ENCODE measurements around the genes SLC40A1 and MFSD6.

GRCh38 chr2:187548887-187549596, 5.2 kb downstream of the TFPI start:
- RRBS, result no CpG with 5 or more reads among the region's 2 CpGs

DNA sequence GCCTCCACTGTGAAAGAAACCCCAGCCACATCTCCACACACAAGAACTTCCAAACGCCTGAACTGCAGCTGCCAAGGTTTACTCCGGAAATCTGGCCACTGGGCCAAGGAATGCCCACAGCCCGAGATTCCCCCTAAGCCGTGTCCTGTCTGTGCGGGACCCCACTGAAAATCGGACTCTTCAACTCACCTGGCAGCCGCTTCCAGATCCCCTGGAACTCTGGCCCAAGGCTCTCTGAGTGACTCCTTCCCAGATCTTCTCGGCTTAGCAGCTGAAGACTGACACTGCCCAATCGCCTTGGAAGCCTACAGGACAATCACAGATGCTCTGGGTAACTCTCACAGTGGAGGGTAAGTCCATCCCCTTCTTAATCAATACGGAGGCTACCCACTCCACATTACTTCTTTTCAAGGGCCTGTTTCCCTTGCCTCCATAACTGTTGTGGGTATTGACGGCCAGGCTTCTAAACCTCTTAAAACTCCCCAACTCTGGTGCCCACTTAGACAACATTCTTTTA, 256.2 kb upstream of the GULP1 start:
- RRBS, result no CpG with 5 or more reads among the region's 11 CpGs

- RRBS, result 78% methylated on average over 6 of the region's 59 CpGs
These were observed 945 bp downstream of the GULP1 start for GRCh38 chr2:188292305-188293332.

- RRBS, result no CpG with 5 or more reads among the region's 1 CpG
These were observed 82.9 kb upstream of the COL3A1 start for GRCh38 chr2:188891422-188891621.

DNA sequence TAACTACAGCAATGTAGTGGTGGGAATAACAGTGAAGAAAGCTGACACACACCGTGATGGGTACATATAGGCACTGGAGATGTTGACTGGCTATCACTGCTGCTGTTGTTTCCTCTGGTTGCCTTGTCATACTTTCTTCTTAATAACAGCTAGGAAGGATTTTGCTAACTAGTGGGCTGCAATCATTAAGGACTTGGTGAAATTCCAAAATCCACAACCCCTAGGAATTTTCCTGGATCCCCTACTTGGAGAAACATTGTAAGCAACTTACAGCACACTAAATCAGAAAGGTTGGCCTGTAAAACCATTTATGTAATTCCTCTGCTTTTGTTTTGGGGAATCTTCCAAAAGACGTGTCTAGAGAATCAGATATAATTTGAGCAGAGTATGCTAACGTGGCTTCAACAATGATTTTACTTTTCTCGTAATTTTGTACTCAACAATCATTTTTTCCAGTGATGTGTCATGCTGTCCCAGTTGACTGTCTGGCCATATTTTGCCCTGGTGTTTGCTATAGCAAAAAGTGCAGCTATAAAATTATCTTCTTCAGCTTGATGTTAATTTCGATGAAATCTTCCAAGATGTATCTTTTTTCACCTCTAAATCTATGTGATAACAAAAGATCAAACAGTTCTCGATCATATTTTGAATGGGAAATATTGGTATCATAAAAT, 8.0 kb upstream of the COL3A1 start:
- RRBS, result no CpG with 5 or more reads among the region's 6 CpGs

DNA sequence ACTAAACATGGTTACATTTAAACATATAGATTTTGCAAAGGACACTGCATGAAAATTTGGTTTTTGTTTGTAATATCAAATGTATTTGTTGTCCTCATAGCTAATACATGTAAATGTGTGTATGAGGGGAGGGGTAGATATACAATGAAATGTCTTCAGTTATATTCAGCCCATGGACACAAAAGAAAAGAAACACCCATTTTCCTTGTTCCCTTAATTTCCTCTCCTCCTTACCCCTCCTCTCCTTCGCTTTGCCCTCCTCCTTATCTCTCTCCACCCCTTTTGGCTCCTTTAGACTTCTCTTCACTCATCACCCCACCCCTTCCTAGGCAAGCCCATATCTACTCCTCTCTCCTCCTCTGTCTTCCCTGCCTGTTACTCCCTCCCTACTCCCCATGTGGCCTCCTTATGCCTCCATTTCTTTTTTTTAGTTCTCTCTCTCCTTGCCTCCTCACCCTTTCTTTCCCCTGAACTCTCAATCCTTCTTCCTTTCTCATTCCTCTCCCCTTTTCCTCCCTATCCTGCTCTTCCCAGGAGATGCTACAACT, 1.5 kb downstream of the COL3A1 start:
- RRBS, result no CpG with 5 or more reads among the region's 1 CpG

GRCh38 chr2:188986881-188987249, 12.7 kb downstream of the COL3A1 start:
- RRBS, result no CpG with 5 or more reads among the region's 4 CpGs

GRCh38 chr2:189541904-189543083, 38.3 kb downstream of the SLC40A1 start:
- RRBS, result no CpG with 5 or more reads among the region's 8 CpGs

- RRBS, result under 1% methylated on average over 47 of the region's 78 CpGs
These were observed at the start of gene SLC40A1 for GRCh38 chr2:189580533-189581261. SLC40A1 (minus strand) TSS chr2:189580786.

GRCh38 chr2:189643703-189644010, 17.6 kb upstream of the ASDURF start:
- RRBS, result no CpG with 5 or more reads among the region's 3 CpGs

DNA sequence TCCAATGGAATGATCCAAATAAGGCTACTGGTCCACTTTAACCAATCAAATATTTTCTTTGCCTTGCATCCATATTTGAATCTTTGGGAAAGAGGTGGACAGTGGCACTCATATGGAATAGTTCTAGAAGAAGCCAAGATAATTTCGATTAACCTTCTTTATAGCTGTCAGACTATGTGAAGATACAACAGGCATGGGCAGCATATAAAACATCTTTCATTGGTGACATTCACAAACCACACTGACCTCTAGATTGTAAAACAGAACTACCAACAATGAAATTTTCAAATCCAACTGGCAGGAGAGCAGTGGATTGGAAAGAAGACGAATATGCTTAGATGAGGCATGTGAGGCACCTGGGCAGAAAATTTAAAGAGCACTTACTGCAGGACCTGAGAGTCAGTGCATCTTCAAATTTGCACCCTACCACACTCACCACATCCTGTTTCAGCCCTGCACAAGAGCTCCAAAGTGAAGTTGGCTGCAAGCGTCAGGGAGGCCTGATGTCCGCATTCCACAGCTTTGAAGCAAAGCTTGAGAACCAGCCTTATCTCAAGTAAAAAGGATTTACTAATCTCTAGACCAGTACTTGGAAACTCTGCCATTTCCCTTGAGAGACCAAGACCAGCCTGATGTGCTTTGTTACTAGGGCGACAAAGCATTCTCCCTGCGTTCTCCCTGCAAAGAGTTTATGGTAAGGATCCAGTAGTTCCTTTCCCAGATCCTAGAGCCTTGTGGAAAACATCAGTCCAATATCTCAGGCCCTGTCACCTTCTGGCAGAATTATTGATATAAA, 3.5 kb upstream of the ASDURF start:
- RRBS, result no CpG with 5 or more reads among the region's 6 CpGs

DNA sequence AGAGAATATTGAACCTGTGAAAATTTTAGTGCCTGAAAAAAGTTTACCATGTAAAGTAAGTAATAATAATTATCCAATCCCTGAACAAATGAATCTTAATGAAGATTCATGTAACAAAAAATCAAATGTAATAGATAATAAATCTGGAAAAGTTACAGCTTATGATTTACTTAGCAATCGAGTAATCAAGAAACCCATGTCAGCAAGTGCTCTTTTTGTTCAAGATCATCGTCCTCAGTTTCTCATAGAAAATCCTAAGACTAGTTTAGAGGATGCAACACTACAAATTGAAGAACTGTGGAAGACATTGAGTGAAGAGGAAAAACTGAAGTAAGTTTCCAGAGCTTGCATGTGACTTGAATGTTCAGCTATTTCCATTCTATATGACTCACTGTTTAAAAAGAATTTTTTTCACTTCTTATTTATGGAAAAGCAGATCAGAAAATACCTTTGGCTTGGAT, 70.6 kb downstream of the PMS1 start:
- RRBS, result no CpG with 5 or more reads among the region's 2 CpGs

- RRBS, result no CpG with 5 or more reads among the region's 3 CpGs
These were observed 21.2 kb upstream of the C2orf88 start for GRCh38 chr2:190159407-190159915.

- RRBS, result no CpG with 5 or more reads among the region's 4 CpGs
These were observed 30.6 kb downstream of the C2orf88 start for GRCh38 chr2:190211145-190211849.

- RRBS, result no CpG with 5 or more reads among the region's 5 CpGs
These were observed 9.0 kb upstream of the INPP1 start for GRCh38 chr2:190334291-190334864.

GRCh38 chr2:190344204-190344707, 867 bp downstream of the INPP1 start:
- RRBS, result no CpG with 5 or more reads among the region's 16 CpGs

DNA sequence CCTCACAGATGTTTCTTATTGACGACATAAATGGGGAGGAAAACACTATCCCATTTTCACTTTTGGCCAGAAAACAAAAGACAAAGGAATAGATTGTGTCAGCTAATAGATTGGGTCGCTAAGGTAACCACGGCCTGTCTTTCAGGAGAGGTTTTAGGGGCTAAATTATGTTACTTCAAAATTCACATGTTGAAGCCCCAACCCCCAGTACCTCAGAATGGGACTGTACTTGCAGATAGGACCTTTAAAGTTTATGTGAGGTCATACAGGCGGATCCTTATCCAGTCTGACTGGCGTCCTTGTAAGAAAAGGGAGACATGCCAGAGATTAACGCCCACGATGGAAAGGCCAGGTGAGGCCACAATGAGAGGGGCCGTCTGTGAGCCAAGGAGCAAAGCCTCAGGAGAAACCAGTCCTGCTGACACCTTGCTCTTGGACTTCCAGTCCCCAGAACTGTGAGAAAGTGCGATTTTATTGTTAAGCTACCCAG, 10.9 kb downstream of the INPP1 start:
- RRBS, result no CpG with 5 or more reads among the region's 9 CpGs

- RRBS, result 2% methylated on average over 49 of the region's 102 CpGs
These were observed at the start of gene MFSD6 for GRCh38 chr2:190407427-190408523. MFSD6 (plus strand) TSS chr2:190408355.

DNA sequence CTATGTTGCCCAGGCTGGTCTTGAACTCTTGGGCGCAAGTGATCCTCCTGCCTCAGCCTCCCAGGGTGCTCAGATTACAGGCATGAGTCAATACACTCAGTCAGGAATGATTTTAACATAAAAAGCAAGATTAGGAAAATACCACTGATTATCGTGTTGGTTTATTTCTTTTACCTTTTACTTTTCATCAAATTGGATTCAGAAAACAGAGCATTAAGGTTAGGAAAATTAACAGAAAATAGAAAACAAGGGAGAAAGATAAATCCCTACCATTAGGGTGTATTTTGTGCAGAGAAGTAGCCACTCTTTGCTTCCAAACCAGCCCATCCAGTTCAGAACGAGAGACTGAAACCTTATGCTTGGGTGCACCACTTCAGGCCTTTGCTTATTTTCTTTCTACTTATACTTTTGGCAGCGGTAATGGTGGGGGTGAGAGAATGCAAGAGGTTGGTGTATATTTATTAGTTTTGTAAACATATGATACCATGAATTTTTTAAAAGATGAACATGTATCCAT, 60.6 kb downstream of the MFSD6 start:
- RRBS, result no CpG with 5 or more reads among the region's 4 CpGs

GRCh38 chr2:190471553-190472051, 62.9 kb downstream of the NEMP2 start:
- RRBS, result no CpG with 5 or more reads among the region's 7 CpGs